Left cardiac atrium (tissue), 1 donor: ENCODE measurements around the gene TENT2.

DNA sequence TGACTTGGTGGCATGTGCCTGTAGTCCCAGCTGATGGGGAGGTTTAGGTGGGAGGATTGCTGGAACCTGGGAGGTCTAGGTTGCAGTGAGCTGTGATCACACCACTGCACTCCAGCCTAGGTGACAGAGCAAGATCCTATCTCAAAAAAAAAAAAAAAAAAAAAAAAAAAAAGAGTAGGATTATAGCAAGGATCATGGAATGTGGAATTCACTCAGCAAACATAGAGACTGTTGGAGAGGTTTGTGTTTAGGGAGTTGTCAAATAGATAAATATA lies 204.5 kb upstream of the TBCA start:
- PRO-cap, result no peak

GRCh38 chr5:78078357-78079038 lies 216.0 kb downstream of the AP3B1 start:
- PRO-cap, result no peak

GRCh38 chr5:78457401-78458300 lies 97.2 kb downstream of the SCAMP1 start:
- PRO-cap, result no peak

DNA sequence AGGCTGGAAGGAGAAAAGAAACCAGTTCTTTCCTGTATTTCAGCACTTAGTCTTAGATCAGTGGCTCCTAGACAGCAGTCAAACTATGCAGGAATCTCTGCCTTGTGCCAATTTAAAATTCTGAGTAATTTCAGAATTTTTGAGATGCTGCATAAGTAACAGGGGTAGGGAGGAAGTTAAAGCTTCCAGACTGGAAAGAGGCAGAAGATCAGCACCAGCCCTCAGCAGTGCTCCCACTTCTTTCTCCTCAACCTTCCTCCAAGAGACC lies 141.9 kb downstream of the LHFPL2 start:
- PRO-cap, result no peak

GRCh38 chr5:78509104-78509883 lies 139.3 kb downstream of the LHFPL2 start:
- PRO-cap, result no peak

GRCh38 chr5:78526055-78526502 lies 122.5 kb downstream of the LHFPL2 start:
- PRO-cap, result no peak

- PRO-cap, result bidirectional peak, plus-strand start at chr5:78534585, minus-strand start at chr5:78534541
Observed at GRCh38 chr5:78534240-78534758, 114.3 kb downstream of the LHFPL2 start.

DNA sequence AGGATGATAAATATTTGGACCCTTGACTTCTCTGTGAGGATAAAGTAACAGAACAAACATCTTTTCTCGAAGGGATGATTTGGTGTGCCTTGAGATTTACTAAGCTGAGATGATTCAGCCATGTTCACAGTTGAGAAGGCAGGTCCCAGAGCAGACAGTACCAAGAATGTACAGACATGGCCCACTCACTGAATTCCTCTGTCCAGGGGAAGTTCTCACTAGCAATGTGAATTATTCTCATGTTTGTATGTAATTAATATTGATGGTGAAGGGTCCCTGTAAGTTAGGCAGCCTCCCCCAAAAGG lies 47.4 kb downstream of the LHFPL2 start:
- PRO-cap, result no peak

DNA sequence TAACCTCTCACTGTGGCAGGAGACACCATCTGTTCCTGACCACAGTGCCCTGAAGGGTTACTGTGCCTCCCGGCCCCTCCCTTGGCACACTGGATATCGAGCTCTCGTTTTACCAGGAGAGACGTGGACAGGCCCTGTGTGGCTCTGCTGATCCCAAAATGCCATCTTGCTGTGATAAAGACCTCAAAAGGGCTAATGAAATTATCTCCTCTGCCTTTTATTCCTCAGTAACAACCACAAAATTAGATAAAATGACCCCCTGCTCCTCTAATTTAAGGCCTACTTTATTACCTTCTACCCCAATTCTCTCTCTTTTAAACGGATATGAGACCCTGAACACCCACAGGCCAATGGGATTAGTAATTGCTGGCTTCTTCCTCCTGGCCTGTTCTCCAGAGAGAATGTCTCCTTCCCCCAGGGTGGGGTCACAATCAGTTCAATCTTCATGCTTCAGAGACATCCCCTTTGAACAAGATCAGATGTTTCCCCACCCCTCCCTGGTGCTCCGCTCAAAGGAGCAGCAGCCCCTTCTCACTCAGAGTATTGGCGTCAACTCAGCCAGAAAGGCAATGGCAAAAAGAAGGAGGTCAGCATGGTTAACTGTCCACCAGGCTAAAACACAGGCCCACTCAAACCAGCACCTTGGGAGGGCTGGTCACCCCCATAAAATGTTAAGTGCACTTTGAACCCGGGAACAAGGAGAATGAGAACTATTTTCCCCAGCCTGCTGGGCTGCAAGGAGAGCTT lies 20.4 kb downstream of the LHFPL2 start:
- PRO-cap, result no peak

- PRO-cap, result no peak
Observed at GRCh38 chr5:78638316-78638990, 10.1 kb downstream of the LHFPL2 start.

GRCh38 chr5:78983625-78984415 lies 1.3 kb downstream of the ARSB start:
- PRO-cap, result no peak

GRCh38 chr5:79030554-79030867 lies 39.0 kb downstream of the DMGDH start:
- PRO-cap, result no peak

- PRO-cap, result no peak
Observed at GRCh38 chr5:79030868-79031586, 38.4 kb downstream of the DMGDH start.

- PRO-cap, result no peak
Observed at GRCh38 chr5:79116155-79116457, 4.5 kb downstream of the BHMT start.

DNA sequence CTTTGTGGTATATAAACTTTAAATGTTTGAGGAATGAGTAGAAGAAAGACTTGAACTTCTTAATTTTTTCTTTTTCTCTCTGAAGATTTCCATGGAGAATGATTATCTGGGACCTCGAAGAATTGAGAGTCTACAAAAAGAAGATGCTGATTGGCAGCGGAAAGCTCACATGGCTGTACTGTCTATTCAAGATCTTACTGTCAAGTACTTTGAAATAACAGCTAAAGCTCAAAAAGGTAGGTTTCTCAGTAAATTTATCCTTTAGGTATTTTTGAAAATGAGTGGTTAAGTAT lies 54.1 kb downstream of the JMY start:
- PRO-cap, result no peak

GRCh38 chr5:79322613-79322932 lies 86.6 kb downstream of the JMY start:
- PRO-cap, result no peak

- PRO-cap, result no peak
Observed at GRCh38 chr5:79512638-79512944, 1.3 kb downstream of the HOMER1 start.

DNA sequence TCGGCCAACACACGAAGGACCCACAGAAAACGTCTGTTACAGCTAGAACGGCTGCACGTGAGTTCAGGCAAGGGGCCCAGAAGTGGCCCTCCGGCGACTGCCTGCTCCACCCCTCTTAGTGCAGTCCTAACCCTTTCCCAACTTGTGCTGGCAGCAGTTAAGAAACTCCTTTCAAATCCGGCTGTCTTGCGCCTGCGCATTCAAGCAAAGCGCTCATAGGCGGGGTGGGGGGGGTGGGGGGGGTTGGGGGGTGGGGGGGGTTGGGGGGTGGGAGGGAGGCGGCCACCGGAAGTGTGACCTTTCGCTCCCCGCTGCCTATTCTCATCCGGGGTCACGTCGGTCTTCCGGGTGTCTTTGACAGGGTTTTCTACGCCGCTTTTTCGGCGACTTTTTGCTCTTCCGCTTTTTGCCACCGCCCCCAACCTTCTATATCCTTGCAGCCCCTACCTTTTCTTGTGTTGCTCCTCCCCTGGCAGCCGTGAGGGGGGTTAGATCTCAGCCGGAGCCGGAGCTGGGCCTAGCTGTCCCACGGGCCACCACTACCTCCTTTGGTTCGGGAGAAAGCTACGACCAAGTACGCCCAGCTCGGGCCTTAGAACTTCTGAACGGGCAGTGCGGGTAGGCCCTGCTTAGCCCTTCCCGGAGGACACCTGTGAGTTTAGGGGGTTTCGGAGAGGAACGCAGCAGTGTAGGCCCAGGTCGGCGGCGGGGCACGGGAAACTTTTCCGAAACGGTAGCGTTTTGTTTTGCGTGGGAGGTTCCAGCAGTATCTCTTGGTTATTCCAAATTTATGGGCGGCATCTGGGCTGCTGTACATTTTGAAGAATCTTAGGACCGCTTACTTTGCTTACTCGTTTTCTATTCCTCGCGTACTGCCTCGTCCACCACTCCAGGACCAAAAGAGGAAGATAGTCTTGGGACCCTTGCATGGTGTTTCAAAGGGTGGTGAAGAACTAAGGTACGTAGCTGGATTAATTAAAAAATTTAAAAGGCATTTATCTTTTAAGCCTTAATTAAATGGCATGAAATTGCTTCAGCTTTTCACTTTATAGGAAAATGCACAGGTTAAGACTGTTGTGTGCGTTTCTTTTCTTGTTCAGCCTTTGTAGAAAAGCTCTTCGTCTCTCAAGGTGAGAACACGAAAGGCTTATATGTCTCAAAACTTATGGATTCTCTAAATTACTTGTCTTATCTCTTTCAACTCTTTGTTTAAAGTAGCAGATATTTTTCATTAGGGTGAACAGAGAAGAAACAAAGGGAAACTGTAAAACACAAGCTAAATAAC lies at the start of gene TENT2:
TSS of gene TENT2 (plus strand) at position 324 of the 1,285 bp plus-strand sequence.
- PRO-cap, result bidirectional peak, plus-strand start at position 324 of the sequence, minus-strand start at position 144 of the sequence

- PRO-cap, result no peak
Observed at GRCh38 chr5:79667204-79668054, 22.2 kb upstream of the CMYA5 start.

- PRO-cap, result no peak
Observed at GRCh38 chr5:79733490-79733802, 43.8 kb downstream of the CMYA5 start.